Cardiac atrium fibroblast (primary cell): ENCODE measurements around a stretch of chr4.

- RAMPAGE, long total RNA: no peak
These were observed 27.1 kb upstream of the CENPU start for GRCh38 chr4:184760991-184761350.

DNA sequence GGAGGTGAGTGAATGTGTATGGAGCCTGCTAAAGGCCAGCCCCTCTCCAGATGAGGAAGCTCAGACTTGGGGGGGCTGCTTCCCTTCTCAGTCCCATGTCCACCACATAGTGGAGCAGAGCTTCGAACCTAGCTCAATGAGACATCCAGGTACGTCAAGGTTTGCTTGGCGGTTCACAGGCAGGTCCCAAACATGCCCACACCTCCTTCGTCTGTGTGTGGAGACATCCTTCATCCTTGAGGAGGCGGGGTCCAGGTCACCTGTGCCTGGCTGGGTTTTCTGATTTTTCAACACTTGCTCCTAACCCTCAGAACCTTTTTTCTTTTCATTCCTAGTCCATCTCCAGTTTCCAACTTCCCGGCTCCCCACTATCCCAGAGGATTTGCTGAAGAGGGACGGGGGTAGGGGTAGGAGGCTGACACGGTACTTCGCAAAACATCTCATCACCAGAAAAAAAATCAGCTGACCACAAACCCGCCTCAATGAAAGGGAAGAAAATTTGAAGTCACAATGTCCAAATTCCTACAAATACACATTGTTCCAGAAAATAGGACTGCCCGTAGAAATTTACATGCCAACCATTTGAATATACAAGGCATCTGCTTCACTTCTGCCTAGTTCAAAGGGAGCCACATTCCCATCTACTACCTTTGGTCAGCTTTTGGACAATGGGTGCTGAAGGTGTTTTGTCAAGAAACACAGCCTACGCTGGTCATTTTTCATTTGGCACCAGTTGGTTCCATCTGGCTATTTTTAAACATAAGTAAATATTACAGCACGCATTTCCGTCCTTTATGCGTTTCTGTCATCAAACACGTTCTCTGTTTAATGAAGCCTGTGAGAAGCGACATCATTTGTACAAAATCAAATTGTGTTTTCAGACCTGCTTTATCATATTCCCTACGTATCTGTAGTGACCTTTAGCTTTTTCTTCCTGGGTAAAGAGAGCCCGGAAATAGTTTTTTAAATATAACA lies 30.9 kb downstream of the ACSL1 start:
- RAMPAGE, long total RNA: no peak

DNA sequence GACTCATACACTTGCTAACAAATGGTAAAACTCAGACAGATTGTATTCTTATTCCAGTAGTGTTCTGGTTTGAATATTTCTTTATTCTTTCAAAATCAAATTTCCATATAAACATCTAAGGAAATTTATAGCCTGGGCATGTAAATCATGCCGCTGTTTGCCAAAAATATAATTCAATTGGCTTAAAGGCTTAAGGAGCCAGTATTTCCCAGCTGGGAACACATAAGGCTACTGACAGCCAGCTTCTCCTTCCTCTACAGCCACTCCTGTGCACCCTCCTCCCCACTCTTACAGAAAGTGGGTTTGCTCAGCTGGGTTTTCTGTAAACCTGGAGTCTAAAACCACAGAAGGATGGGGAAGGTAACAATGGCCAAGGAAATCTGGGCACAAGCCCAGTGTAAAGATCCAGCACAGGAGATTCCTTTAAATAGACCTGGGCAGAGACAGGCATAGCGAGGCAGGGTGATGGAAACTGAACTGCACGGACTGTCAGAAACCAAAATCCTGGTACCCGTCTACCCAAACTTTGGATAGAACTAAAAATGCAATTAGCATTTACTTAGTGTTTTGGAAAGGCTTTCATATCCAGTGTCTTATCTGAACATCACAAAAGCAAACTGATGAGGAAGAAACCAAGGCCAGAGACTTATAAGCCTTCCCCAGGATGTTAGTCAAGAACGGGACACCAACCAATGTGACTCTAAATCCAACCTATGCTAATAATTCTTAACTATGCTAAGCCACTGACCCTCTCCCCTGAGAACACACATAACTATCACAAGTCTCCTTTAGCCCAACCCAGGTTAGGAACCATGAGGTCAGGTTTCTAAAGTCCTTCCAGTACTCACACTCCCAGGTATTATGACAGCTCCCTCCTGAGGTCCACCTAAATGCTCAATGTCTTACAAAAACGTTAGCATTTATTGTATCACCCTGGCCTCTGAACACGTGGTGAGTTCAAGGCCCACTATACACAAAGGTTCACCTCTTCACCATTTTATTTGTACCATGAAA lies 18.3 kb downstream of the ACSL1 start:
- RAMPAGE, long total RNA: no peak

GRCh38 chr4:184817350-184818246 lies 8.2 kb downstream of the ACSL1 start:
- RAMPAGE, long total RNA: no peak

DNA sequence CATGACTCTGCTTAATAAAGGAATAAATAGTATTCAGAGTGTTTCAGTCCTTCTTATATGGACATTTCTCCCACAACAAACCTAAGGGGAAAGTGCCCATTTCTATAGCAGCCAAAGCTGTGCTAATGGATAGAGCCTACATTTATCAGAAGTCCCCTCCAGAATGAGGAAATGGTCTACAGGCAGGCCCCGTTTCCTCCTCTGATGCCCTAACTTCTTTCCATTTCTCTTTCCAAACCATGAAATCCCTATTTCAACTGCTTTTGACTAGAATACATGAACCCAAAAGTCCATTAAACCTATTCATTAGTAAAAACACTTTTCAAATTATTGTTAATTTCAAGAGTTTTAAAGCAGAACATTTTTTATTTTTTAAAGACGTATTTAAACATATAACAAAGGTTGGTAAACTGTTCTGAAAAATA lies 4.5 kb downstream of the ACSL1 start:
- RAMPAGE, long total RNA: no peak

GRCh38 chr4:184895066-184895474 lies 69.3 kb upstream of the ACSL1 start:
- RAMPAGE, long total RNA: no peak

GRCh38 chr4:185108020-185108457 lies 35.0 kb upstream of the SLC25A4 start:
- RAMPAGE, long total RNA: no peak

GRCh38 chr4:185209971-185211030 lies 903 bp downstream of the SNX25 start:
- RAMPAGE, long total RNA: no peak

DNA sequence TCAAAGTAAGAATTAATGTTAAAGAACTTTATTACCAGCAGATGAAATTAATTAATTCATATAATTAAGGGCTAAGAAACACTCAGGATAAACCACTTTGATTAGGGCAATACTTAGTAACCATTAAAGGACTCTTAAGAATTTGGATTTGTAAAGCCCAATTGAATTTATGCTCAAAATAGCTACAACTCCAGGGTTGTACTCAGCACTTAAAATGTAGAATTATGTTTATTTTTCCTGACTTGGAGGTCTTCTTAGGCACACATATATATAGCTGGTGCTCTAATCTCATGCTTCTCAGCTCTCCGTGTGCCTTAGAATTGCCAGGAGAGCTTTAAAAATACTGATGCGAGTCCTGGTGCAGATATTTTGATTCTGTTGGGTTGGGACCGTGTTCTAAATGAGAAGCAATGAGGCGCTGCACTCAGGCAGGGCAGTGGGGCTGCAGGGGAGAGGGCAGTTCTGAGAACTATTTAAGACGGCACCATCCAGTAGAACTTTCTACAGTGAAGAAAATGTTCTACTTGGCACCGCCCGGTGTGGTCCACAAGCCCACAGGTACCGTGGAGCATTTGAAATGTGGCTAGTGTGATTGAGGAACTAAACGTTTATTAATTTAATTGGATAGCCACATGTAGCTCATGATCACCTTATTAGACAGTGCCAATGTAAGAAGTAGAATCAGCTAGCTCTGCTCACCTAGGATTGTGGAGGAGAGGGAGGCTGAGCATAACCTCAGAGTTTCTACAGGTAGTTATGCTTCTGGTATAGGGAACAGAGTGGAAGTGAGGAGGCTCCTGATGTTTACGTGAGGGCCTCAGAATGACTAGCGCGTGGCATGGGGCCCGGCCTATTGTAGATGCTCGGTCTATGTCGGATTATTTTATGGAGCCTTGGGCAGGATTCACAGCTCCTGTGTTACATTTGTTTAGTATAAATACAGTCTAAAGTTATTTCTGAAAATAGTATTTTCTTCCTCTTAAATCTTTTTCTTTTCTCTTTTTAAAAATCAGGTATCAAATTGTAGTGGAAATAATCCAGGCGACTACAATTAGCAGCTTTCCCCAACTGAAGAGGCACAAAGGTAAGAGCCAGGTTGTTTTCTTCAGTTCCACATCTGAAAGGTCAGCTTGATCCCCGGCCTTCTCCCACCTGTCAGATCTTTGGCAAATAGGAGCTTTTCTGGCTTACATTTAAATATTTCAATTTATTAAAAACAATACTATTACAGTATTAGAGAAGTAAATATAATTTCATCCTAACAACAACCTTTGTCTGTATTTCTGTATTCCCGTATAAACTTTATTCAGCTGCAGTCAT lies 78.1 kb downstream of the SNX25 start:
- RAMPAGE, long total RNA: no peak

GRCh38 chr4:185304778-185305174 lies 90.9 kb downstream of the LRP2BP start:
- RAMPAGE, long total RNA: no peak

DNA sequence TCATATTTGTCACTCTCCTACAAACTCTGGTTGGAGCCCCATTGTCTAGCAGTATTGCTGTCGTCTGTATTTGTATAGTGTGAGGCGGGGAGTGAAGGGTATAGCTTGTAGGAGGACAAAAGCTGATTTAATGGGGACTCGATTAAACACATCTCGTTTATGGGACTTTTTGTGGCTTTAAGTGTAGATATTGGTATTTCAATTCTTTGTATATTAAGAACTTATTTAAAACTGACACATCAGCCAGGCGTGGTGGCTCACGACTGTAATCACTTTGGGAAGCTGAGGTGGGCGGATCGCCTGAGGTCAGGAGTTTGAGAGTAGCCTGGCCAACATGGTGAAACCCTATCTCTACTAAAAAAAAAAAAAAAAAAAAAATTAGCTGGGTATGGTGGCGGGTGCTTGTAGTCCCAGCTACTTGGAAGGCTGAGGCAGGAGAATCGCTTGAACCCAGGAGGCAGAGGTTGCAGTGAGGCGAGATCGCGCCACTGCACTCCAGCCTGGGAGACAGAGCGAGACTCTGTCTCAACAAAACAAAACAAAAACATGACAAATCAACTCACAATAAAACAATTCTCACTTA lies 3.6 kb downstream of the PDLIM3 start:
- RAMPAGE, long total RNA: no peak

DNA sequence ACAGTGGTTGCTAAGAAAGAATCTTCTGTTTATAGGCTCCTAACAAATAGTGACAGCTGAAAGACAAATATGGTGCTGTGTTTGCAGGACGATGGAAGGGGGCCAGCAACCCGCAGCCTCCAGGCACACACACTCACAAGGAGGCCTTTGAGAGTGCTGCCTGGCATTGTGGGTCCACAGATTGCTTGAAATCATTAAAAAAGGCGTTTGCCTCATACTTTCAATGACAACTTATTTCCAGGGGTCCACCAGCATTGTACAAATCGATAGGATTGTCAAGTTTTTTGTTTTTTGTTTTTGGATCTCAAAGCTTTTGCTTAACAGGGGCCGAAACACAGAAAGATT lies 32.5 kb upstream of the PDLIM3 start:
- RAMPAGE, long total RNA: no peak

GRCh38 chr4:185587154-185588426 lies 52.3 kb upstream of the PDLIM3 start:
- RAMPAGE, long total RNA: no peak

DNA sequence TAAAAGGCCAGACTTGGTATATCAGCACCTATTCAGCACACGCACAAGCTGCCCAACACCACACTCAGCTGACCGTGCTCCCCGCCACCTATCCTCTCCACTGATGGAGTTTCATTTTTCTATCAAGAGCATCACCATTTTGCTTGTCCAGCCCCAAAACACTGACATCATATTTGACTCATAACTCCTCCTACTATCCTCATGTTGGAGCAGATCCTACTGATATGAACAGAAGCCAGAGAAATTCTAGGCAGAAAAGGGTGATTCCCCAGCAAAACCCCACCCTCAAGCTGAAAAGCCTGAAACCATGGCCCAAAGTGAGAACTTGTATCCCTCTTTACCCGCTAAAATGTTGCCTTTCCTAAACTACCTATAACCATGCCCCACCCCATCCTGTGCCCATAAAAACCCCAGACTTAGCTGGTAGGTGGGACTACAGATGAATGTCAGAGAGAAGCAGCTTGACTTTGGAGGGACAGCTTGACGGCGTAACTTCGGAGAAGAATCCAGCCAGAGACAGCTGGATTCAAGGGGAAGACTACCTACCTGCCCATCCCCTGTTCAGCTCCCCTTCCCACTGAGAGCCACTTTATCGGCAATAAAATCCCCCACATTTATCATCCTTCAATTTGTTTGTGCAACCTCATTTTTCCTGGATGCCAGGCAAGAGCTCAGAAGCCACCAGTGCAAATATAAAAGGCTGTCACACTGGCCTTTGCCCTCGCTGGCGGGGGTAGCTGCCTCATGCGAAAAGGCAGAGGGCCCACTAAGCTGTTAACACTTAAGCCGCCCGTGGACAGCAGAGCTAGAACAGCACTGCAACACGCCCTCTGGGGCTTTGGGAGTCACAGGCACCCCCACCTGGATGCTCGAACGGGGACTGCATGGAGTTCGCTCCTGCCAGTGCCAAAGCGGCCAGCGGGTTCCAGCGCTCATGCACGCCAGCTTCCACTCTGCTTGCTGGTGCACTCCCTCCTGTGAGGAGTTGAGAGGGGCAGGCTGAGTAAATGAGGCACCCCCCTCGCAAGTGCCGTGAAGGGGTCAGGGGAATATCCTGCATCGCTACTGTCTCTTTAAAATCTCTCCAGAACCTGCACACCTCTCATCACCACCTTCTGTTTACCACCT lies 99.8 kb downstream of the SORBS2 start:
- RAMPAGE, long total RNA: no peak

- RAMPAGE, long total RNA: no peak
These were observed 16.7 kb downstream of the SORBS2 start for GRCh38 chr4:185795293-185795691.

GRCh38 chr4:185839690-185840192 lies 27.7 kb upstream of the SORBS2 start:
- RAMPAGE, long total RNA: no peak

- RAMPAGE, long total RNA: no peak
These were observed 37.5 kb upstream of the SORBS2 start for GRCh38 chr4:185849377-185850088.

DNA sequence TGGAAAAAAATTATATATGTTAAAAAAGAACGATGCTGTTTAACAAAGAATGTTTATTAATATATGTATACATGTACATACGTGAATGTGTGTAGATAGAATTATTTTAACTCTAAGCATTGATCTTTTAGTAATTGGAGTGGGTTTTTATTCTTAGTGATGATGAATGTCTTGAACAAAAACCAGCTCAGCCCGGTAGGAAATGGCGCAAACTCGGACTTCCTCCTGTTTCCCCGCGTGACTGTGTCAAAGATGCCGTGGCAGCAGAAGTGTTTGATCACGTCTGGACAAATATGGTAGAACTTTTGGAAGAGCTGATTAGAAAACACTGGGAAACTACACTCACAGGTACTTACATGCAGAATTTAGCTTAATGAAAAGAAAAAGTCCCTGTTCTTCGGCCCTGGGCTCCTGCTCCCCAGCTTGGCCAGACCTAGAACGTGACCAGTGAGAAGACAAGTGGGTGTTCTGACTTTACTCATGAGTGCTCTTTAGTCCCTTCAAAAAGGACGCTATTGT lies 35.5 kb upstream of the CYP4V2 start:
- RAMPAGE, long total RNA: no peak

DNA sequence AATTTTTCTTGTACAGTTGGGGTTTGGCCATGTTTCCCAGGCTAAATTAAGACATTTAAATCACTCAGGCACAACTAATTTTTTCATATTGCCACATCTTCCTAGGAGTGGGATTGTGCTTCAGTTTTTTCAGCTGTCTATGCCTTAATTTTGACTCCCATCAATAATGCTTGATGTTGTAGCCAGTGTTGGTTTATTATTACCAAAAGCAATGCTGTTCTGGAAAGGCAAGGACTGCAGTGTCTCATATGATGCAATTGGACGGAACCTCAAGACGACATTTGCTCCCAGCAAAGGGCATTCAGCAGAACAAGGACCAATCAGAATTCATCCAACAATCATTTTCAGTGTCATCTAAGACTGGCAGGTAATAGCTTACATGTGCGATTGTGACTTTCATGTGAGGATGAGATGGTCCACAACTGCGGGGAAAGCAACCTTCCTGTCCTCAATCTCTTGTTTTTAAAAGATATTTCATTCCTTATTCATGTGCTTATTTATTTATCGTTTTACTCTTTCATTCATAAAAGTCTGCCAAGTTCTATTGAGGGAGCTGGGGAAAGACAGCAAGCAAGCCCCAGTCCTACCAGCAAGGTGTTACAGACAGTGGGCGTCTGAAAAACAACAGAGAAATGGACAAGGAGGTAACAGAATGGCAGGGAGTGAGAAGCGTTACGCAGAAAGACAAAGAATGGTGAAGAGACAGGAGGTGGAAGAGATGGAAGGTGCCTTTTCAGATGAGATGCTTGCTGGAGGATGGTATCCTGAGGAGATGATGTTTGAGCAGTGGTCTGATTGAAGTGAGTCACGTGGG lies 11.4 kb upstream of the KLKB1 start:
- RAMPAGE, long total RNA: no peak

GRCh38 chr4:186227711-186228207 lies 452 bp downstream of the KLKB1 start:
- RAMPAGE, long total RNA: no peak